HEK293 (cell line): ENCODE measurements around the gene SYT8.

- PRO-cap, result no peak
- RRBS, 2 experiments, result no CpG with 5 or more reads among the region's 6 CpGs
Observed at GRCh38 chr11:1675903-1676312, 21.1 kb upstream of the KRTAP5-6 start.

DNA sequence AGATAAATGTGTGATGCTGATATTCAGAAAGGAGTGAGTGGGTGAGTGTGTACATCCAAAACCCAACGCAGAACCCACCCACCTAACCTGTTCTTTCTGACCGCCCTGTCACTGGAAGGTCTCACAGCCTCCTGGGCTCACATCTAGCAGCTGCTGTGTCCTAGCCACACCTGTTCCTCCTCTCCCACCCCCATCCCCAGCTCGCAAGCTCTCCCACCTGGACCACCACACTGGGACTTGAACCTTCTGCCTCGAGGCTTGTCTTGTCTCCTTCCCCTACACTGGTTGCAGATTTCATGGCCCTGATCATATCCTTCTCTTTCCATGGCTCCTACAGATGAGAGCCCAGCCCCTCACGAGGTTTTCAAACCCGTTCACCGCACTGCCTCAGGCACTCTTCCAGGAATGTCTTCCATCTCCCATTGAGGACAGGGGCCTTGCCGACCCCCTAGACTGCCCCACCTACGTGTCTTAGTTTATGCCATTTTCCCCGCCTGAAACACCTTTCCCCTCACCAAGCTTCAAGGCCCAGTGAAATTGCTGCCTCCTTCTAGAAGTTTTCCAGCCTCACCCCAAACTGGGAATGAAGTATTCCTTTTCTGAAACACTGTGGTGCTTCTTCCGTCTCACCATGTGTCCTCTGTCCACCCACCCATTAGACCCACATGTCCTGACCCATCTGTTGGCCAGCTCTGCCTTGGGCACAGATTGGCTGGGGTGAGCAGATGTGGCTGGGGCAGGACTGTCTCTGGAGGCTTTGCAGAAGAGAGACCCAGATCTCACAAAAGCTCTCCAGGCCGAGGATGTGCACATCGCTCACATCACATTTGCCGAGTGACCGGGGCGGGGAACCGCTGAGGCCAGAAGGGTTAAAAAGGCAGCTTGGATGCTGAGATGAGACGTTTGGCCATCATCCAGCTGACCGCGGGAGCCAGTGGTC lies 6.6 kb downstream of the IFITM10 start:
- PRO-cap, result no peak
- RRBS, 2 experiments, result no CpG with 5 or more reads among the region's 20 CpGs

DNA sequence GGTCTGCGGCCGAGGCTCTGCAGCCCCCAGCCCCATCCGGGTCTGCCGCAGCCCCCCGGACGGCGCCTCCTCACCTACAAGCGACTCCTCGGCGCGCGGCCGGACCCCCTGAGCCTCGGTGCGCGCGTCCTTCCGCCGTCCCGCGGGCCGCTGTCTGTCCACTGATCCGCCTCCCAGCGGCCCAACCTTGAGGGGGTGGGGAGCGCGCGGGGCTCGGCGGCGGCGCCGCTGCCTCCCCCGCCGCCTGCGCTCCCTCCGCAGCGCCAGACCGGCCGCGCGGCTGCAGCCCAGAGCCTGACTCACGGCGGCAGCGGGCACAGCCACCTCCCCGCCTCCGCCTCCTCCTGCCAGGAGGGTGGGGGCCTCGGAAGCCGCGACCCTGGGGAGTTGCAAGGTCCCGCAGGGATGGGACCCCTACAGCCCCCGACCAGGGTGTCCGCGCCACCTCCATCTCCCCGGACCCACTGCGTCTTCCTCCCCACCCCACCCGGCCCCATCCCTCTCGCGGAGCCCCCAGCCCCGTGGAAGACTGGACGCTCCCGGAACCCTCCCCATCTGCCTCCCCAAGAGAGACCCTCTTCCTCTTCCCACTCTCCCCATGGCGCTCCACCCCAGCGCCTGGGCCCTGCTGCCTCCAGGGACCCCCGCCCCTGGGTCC lies 1.3 kb downstream of the IFITM10 start:
- PRO-cap, result no peak
- RRBS, 2 experiments, result 9 to 32% methylated on average over 18 of the region's 64 CpGs

DNA sequence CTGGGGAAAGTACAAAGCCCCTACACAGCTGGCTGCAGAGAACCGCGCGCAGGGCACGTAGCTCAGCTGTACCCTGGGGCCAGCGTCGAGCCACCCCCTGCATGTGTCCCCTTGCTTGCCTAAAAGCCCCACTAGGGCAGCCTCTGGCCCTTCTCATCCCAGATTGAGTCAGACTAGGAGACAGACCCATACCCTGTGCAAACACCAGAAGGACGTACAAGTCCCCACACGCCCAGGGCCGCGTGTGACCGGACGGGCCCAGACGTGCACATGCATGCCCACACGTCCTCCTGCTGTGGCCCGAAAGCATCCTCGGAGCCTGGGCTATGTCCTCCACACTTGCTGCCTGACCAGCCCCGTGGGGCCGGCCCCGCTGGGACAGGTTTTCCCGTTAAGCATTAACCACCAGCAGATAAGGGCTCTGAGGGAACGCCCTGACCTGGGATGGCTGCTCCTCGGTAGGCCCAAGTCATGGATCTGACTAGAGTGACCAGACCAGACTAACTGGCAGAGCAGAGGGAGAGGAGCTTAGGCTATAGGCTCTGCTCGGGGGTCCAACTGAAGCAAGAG lies 4.1 kb upstream of the SYT8 start:
- PRO-cap, result no peak
- RRBS, 2 experiments, result no CpG with 5 or more reads among the region's 23 CpGs

DNA sequence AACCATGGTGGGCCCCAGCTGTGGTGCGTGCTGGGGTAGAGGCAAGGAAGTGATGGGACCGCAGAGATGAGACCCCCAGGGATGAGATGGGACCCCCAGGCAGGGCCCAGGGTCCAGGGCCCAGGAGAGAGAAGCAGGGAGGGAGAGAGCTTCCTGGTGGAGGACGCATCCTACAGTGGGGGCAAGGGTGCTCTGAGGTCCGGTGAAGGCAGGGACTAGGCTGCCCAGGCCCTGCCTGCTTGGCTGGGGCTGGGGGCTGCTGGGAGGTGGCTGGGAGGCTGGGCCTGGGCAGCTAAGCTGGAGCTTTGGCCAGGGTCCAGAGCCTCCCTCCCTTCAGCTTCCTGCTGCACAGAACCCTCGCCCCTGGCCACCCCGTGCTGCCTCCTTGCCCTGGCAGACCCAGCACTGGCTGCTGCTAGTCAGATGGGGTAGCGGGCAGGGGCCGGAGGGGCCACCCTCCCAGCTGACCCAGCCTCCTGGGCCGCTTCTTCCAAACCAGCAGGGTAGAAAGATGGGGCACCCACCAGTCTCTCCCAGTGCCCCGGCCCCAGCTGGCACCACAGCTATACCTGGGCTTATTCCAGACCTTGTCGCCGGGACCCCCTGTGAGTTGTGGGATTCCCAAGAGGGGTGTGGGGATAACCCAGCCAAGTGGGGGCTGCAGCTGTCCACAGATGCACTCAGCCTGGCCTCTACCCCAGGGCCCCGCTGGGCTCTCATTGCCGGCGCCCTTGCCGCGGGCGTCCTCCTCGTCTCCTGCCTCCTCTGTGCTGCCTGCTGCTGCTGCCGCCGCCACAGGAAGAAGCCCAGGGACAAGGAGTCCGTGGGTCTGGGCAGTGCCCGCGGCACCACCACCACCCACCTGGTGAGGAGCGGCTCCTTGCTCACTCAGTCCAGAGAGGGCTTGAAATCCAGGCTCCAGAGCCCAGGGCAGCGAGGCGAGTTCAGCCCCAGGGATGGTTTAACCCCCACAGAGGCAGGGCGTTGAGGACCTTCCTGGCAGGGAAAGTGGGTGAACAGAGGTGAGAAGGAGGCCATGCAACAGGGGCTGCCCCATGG lies at the start of gene SYT8:
Gene SYT8 (plus strand): TSS at position 396 of the 1,059 bp plus-strand sequence.
- PRO-cap, result no peak
- RRBS, 2 experiments, result 81 to 86% methylated on average over 2 to 4 of the region's 28 CpGs

- PRO-cap, result no peak
- RRBS, 2 experiments, result 13 to 23% methylated on average over 4 of the region's 13 CpGs
Observed at GRCh38 chr11:1837851-1838169, 971 bp upstream of the TNNI2 start.

GRCh38 chr11:1845194-1846210 lies 6.7 kb downstream of the TNNI2 start:
- PRO-cap, result no peak
- RRBS, 2 experiments, result 69 to 81% methylated on average over 3 of the region's 18 CpGs

DNA sequence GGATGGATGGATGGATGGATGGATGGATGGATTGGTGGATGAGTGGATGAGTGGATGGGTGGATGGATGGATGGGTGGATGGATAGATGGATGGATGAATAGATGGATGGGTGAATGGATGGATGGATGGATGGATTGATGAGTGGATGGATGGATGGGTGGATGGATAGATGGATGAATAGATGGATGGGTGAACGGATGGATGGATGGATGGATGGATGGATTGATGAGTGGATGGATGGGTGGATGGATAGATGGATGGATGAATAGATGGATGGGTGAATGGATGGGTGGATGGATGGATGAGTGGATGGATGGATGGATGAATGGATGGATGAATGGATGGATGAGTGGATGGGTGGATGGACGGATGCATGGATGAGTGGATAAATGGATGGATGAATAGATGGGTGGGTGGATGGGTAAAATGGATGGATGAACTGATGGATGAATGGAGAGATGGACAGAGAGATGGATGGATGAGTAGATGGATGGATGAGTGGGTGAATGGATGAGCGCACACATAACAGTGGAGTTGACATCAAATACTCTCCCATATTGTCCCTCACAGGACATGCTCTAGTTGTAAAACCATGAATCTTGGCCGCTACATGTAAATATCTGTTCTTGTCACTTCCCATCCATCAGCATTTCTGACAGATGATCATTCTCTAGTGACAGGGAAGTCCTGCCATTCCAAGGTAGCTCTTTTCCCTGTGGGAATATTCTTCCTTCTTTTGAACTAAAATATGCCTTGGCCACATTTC lies 9.0 kb downstream of the LSP1 start:
- PRO-cap, result no peak
- RRBS, 2 experiments, result no CpG with 5 or more reads among the region's 4 CpGs

DNA sequence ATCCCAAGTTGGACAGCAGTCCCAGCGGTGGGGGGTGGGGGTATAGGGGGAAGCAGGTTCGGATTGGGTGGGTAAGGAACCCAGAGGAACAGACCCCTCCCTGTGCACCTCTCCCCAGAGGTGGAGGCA lies 18.9 kb downstream of the PRR33 start:
- PRO-cap, result no peak
- RRBS, 2 experiments, result no CpG with 5 or more reads among the region's 2 CpGs

- PRO-cap, result no peak
- RRBS, 2 experiments, result no CpG with 5 or more reads among the region's 13 CpGs
Observed at GRCh38 chr11:1883949-1884799, 7.5 kb downstream of the PRR33 start.

DNA sequence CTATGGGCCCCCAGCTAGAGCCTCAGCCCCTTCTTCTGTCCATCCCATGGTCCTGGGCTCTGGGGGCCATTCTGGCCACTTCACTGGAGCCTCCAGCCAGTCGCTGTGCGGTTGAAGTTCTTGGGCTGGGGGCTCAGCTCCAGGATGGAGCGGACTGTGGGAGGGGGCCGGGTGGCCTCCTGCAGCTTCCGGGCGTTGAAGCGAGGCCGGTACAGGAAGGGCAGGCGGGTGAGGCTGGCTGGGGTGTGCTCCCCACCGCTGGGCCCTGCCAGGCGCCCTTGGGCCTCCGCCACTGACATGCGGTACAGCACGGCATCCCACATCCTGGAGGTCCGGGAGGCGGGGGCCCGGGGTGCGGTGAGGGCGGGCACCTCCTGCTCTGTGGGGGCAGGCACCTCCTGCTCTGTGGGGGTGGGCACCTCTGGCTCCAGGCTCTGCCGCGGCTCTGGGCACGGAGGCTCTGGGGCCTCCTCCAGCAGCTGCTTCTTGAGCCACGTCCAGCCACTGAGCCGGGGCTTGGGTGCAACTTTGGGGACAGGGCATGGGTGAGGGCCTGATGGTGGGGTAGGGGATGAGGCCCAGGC lies 2.5 kb downstream of the PRR33 start:
- PRO-cap, result no peak
- RRBS, 2 experiments, result no CpG with 5 or more reads among the region's 24 CpGs

GRCh38 chr11:1892596-1893289 lies 1.0 kb upstream of the PRR33 start:
- PRO-cap, result no peak
- RRBS, 2 experiments, result no CpG with 5 or more reads among the region's 7 CpGs

- PRO-cap, result no peak
- RRBS, 2 experiments, result no CpG with 5 or more reads among the region's 12 CpGs
Observed at GRCh38 chr11:1912342-1912888, 7.1 kb upstream of the TNNT3 start.

GRCh38 chr11:1916864-1917599 lies 2.5 kb upstream of the TNNT3 start:
- PRO-cap, result no peak
- RRBS, 2 experiments, result no CpG with 5 or more reads among the region's 9 CpGs

DNA sequence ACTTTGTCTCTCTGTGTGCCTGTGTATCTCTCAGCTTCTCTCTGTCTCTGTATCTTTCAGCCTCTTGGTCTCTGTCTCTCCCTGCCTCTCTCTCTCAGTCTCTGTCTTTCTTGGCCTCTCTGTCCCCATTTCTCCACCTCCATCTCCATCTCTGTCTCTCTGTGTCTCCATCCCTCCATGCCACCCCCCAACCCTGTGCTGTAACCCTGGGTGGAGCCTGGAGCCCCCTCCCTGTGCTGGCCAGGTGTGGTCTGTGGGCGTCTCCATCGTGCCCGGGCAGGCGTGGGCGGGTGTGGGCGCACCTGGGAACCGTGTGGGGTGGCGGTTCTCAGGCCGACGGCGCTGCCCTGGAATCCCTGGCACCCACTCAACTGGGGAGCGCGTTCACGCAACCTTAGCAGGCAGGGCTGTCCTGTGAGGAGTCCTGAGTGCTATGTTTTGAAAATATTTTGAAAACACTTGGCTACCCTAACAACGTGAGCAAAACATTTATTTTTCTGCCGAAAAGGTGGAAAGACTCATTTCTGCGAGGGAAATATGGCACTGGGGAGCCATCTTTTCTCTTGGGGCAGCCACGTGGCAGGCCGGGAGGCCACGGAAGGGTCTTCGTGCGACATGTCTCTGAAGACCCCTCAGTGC lies 4.7 kb downstream of the TNNT3 start:
- PRO-cap, result no peak
- RRBS, 2 experiments, result 96 to 98% methylated on average over 4 of the region's 22 CpGs

GRCh38 chr11:1924676-1925235 lies 5.3 kb downstream of the TNNT3 start:
- PRO-cap, result no peak
- RRBS, 2 experiments, result 77% methylated on average over 8 to 9 of the region's 18 CpGs

GRCh38 chr11:1925567-1925816 lies 6.0 kb downstream of the TNNT3 start:
- PRO-cap, result no peak
- RRBS, 2 experiments, result no CpG with 5 or more reads among the region's 9 CpGs

- PRO-cap, result no peak
- RRBS, 2 experiments, result 100% methylated on average over 1 of the region's 18 CpGs; no CpG with 5 or more reads in 1 of the 2 experiments
Observed at GRCh38 chr11:1966505-1966899, 19.4 kb downstream of the MRPL23 start.

DNA sequence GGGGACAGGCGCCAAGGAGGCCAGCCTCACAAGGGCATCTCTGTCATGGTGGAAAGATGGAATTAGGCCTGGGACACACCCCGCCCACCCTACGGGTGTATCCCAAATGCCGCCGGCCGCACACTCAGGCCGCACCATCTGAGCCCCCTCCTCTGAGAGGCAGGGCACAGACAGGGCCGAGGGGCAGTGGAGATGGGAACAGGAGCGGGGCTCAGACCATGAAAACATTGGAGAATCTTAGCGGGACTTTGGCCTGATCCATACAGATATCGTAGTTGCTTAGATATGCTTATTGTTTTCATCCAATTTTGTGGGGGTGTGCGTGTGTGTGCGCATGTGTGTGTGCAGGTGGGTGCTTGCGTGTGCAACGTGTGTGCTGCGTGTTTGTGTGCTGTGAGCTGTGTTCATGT lies 8.1 kb downstream of the IGF2 start:
- PRO-cap, result no peak
- RRBS, 2 experiments, result no CpG with 5 or more reads among the region's 16 CpGs

- PRO-cap, result no peak
- RRBS, 2 experiments, result 58 to 71% methylated on average over 2 of the region's 11 CpGs
Observed at GRCh38 chr11:2303649-2304189, 1.9 kb downstream of the TSPAN32 start.